Measurements from ENCODE around the gene C3orf14.

DNA sequence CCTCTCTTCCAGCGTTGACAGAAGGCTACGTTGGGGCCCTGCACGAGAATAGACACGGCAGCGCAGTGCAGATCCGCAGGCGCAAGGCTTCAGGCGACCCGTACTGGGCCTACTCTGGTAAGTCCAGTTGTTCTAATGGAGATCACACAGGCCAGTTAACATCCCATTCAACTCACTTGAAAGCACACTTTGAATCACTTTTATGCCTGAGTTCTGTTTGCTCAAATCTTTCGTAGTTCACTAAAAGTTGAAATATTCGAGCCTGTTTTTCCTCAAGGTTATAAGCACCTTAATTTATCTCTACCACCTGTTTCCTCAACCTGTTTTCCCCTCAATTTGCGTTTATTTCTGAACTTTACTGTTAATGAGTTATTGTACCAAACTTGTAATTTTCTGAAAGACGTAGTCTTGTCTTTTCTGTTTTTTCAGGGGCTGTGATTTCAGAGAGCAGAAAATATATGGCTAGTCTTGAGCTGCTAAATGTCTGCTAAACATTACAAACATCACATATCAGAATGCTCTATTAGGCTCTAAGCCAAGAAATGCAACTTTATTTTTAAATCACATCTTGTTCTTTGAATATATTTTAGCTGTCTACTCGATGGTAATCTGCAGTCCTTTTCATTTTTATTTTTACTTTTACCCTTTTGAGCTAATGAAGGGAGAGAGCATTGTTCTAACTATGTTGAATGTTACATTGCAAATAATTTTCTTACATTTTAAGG is 187.7 kb downstream of the PTPRG start:
- PRO-cap: no peak

GRCh38 chr3:61956227-61956776 is 362.5 kb upstream of the C3orf14 start:
- PRO-cap: no peak

DNA sequence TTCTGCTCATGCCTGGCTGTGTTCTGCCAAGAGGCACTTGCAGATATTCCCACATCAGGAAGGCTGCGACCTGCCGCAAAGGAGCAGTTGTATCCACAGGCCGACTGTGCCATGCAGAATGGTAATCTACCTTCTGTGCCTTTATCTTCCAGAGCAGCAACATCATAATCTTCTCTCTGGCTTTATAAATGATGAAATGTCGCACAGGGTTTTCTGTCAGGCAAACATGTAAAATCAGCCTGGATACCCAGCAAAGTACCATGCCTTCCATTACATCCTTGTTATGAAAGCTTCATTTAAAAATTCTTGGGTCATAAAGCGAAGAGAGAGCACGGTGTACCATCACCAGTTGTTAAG is 224.0 kb upstream of the C3orf14 start:
- PRO-cap: no peak

DNA sequence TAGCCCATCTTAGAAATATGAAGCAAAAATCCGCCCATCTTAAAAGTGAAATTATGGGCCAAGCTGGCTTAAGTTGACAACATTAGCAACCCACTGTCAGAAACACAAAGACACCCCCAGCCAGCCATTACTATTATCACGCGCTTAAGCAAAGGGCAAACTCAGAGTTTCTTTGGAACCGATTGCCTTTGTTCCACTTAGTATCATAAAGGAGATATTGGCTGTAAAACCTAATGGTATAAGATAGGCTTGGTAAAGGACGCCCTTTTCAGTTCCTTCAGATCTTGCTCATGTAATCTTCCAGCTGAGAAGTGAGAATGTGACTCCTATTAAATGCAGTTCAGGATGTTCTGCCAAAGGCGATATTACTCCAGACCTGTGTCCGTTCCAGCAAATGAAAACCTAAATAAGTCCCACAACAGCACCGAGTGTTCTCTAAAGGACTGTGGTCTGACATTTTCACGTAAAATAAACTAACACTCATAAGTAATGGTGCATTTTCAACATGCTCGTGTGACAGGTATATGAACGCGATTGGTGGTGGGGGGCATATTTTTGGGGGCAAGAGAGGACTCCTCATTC is 221.8 kb upstream of the C3orf14 start:
- PRO-cap: no peak

GRCh38 chr3:62167802-62168244 is 151.0 kb upstream of the C3orf14 start:
- PRO-cap: no peak

DNA sequence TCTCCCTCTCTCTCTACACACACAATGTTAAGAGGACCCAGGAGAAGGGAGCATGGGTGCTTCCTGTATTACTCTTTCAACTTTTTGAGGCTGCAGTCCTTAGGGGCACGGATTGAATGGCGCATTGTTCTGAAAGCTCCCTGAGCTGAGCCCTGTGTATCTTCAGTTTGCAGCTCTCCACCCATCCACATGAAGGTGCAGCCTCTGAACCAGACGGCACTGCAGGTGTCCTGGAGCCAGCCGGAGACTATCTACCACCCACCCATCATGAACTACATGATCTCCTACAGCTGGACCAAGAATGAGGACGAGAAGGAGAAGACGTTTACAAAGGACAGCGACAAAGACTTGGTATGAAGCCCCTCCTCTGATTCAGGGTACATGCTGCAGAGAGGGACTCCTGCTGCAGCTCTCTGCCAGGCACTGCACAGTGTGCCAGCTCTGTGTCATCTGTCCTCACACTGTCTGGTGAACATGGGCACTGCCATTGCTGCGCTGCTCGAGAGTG is 127.5 kb upstream of the C3orf14 start:
- PRO-cap: no peak

DNA sequence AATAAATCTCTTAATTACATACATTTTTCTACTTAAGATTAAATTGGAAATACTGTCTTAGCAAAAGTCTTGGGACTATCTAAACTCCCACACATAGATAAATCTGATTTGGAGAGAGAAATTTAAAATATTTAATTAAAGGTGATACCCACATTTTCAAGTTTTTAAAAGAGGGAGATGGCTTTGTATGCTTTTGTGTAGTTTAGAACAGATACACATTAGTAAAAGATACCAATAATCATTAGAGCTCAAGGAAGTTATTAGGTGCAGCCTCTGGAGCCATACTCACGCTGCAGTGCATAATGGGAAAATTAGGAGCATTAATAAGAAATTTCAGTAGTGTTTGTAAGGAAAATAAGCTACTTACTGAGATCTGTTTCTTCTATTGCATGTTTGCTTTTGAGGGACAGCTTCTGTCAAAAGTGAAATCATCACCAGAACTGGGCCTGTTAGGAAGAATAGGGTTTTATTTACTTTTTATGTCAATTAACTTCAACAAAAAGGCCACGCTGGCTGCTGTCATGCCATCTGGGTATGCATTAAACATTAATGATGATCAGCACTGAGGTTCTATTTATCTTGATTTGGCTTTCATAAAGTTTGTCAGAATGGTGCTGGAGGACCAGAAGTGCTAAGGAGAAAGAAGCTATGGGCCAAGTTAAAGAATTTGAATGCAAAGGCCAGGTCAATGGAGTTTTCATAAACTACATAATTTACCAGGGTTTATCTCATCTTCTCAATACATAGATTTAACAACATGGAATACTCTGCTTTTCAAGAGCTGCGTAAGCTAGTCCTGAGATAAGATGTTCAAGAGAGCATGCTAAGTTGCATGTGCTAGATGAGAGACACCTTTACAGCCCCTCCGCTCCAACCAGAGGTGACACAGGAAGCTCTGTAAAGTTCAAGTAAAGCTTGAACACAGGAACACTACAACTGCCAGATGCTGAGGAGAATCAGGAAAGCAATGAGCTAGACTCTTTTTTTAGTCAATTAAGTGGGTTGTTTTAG is 24.2 kb upstream of the C3orf14 start:
- PRO-cap: no peak

- PRO-cap: unidirectional peak, plus-strand start at chr3:62319043; unidirectional peak, plus-strand start at chr3:62319072
Measured at GRCh38 chr3:62318627-62319901, at the start of gene C3orf14. TSS of gene C3orf14 (plus strand) at chr3:62319022.

DNA sequence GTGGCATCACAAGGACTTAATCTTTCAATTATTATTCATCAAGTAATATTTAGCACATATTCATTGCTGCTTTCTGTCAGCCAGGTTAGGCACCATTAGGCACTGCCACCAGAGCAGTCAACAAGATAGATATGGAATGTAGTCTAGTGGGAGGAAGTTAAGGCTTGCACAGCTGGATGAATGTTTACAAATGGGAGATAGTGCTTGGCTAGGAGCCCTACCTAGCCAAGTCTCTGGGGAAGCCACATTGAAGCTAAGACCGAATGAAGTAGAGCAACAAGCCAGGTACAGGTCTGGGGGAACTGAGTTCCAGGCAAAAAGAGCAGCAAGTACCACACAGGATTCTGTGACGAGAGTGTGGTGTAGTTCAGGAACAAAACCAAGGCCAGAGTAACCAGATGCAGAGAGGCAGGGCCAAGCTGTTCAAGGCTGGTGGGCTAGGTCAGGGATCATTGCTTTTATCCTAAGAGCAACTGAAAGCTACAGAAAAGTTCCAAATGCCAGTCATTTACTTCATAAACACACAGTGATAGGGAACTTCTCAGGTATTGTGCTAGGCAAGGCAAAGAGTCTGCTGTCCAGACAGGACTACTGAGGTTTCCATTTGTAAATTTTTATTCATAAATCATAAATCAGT is 77.6 kb downstream of the PSMD6 start:
- PRO-cap: no peak

GRCh38 chr3:64047746-64048373 is 24.6 kb upstream of the PSMD6 start:
- PRO-cap: no peak

DNA sequence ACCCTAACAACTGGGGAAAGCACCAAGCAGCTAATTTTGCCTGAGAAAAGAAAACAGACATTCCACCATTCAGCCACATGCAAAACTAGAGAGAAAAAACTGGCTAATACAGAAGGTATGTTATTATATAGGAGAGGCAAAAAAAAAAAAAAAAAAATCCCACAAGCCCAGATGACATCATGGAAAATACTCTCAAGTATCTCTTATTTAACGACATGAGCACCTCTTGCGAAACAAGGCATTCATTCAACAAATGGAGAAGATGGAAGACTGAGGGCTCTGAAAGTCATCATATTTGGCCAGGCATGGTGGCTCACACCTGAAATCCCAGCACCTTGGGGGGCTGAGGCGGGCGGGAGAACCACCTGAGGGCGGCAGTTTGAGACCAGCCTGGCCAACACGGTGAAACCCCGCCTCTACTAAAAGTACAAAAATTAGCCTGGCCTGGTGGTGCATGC is 61.4 kb downstream of the PRICKLE2 start:
- PRO-cap: no peak

DNA sequence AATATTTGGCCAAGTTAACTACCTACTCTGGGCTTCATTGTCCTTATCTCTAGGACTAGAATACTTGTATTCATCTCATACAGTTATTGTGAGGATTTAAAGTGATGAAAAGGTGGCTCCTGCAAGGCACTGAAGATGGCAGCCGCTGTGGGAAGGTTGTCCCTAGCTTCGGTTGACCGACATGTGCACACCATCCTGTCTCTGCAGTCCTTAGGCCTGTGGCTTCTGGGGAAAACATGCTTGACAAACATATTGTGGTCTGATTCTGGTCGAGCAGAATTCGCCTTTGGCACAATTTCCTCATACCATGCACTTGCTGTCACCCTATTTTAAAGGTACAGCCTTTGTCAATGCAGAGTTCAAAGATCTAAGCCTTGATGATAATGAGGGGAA is 51.0 kb downstream of the PRICKLE2 start:
- PRO-cap: no peak

- PRO-cap: no peak
Measured at GRCh38 chr3:64355173-64355915, 130.1 kb upstream of the PRICKLE2 start.

DNA sequence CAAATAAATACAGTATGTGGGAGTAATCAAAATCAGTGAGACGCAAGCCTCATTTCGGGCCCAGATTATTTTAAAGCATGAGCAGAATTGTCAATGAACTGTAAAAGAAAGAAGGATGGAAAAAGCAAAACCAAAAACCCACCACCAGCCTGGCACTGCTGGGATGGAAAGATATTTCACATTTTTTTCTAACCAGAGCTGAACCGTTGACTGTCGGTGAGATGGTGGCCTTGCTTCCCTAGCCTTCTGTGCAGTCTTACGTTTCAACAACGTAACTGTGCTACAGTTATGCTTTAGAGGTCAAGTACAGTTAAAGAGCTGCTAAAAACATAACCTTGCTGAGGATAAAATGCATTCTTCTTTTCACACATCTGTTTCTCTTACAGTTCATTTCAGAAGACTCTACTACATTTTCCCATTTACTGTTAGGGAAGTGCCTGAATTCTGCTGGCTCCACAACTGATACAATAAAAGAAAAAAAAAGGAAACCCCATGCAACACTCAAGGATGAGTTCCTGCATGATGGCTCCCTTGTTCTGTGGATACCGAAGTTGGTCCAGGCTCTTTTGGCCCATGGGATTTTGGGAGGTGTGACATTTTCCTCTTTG is 160.6 kb upstream of the PRICKLE2 start:
- PRO-cap: no peak

- PRO-cap: no peak
Measured at GRCh38 chr3:64443819-64444580, 218.7 kb upstream of the PRICKLE2 start.

GRCh38 chr3:64489232-64489962 is 198.4 kb downstream of the ADAMTS9 start:
- PRO-cap: no peak

- PRO-cap: no peak
Measured at GRCh38 chr3:64612443-64613647, 75.0 kb downstream of the ADAMTS9 start.

GRCh38 chr3:64669290-64669624 is 18.5 kb downstream of the ADAMTS9 start:
- PRO-cap: no peak

DNA sequence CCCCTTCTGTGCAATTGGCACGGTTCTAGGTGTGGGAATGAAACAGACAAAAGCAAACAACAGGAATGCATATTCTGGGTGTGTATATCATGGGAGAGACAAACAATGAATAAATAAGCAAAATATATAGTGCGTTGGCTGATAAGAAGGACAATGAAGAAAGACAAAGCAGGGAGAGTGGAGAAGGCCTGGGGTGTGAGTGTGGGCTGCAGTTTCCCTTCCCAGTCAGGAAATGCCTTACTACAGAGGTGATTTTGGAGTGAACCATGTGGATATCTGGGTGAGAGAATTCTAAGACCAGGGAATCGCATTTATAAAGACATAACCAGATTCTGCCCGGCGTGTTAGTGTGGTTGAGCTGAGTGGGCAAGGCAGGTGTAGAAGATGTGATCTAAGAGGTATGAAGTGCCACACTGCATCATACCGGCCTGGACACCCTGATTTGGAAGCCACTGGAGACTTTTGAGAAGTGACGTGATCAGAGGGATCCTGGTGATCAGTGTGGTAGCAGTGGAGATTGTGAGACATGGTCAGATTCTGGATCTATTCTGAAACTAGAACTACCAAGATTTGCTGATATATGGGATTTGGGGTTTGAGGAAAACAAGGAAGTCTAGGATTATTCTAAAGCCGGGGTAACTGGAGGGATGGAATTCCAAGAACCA is 125.9 kb upstream of the ADAMTS9 start:
- PRO-cap: no peak

DNA sequence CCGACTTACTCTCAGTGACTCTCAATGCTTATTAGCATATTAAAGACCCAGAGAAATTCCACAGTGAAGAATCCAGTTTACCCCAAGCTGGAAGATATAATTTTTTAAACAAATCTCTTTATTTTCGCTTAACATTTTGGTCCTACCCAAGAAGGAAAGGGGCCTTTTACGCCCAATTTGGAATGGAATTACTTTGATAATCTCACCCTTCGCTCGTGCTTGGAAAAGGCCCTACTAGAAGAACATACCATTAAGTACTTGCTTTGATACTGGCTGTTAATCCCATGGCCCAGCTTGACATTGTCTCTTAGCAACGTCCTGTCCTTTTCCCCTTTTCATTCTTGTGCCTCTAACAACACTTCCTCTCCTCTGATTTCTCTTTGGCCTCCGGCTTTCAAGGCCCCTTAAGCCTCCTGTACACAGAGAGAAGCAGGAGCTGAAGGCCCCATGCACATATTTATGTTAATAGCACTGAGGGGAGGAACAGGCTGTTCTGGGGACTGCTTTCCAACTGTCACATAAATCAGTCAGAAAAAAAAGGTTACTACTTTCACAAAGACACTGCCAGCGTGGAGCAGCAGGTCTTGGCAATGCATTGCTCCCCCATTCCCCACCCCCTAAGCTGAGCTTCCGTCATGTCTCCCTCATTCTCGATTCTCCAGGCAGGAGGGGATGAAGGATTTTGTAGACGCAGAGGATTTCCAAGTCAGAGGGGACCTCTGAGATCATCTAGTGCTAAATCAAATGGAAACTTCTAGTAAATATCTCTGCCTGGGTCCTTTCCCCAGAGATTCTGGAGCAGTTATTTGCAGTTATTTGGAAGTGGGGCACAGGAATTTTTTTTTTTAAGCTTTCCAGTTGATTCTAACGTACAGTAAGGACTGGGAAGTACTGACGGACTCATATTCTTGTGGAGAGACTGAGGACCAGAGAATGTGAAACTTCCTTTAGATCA is 257.4 kb upstream of the ADAMTS9 start:
- PRO-cap: no peak